CD14-positive monocyte (primary cell): ENCODE data around the gene H4C5.

GRCh38 chr6:25280750-25281079, 1.5 kb downstream of the CARMIL1 start:
- CAGE, long polyA plus RNA: no peak

DNA sequence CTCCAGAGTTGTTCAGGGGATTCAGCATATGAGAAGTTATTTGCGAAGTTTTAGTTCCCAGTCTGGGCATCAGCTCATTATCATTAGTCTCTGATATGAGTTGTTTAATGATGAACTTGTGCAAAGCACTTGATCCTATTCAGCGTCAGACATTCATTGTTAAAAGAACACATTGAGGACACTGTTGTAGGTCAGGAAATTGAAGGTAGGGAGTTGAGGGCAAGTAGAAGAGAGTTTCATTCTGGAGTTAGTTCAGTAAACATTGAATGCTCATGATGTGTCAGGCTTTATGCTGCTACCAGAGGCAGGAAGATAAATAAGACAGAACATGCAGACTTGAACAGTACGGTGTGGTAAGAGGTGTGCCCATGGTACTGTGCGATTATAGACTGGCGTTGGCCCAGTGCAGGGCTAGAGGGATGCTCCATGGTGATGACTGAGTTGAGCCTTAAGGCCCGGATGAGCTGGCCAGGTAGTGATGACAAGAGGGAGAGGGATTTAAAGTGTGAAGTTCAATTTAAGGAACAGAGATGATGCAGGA, 50.7 kb downstream of the CARMIL1 start:
- CAGE, long polyA plus RNA: no peak

- CAGE, long polyA plus RNA: no peak
Measured at GRCh38 chr6:25415712-25416134, 136.5 kb downstream of the CARMIL1 start.

- CAGE, long polyA plus RNA: no peak
Measured at GRCh38 chr6:25524623-25525139, 127.3 kb upstream of the SCGN start.

DNA sequence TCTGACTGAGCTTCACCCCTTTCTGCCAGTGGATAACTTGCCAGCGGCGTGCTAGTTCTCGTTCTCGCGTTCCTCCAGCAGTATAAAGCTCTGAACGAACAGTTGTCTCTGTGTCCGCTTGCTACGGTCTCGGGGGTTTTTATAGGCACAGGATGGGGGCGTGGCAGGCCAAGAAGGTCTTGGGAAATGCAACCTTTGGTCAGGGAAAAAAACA, 16.2 kb downstream of the H2AC1 start:
- CAGE, long polyA plus RNA: no peak

GRCh38 chr6:25748067-25748498, 6.5 kb upstream of the SLC17A4 start:
- CAGE, long polyA plus RNA: no peak

- CAGE, long polyA plus RNA: no peak
Measured at GRCh38 chr6:25931070-25931681, 685 bp upstream of the SLC17A2 start.

DNA sequence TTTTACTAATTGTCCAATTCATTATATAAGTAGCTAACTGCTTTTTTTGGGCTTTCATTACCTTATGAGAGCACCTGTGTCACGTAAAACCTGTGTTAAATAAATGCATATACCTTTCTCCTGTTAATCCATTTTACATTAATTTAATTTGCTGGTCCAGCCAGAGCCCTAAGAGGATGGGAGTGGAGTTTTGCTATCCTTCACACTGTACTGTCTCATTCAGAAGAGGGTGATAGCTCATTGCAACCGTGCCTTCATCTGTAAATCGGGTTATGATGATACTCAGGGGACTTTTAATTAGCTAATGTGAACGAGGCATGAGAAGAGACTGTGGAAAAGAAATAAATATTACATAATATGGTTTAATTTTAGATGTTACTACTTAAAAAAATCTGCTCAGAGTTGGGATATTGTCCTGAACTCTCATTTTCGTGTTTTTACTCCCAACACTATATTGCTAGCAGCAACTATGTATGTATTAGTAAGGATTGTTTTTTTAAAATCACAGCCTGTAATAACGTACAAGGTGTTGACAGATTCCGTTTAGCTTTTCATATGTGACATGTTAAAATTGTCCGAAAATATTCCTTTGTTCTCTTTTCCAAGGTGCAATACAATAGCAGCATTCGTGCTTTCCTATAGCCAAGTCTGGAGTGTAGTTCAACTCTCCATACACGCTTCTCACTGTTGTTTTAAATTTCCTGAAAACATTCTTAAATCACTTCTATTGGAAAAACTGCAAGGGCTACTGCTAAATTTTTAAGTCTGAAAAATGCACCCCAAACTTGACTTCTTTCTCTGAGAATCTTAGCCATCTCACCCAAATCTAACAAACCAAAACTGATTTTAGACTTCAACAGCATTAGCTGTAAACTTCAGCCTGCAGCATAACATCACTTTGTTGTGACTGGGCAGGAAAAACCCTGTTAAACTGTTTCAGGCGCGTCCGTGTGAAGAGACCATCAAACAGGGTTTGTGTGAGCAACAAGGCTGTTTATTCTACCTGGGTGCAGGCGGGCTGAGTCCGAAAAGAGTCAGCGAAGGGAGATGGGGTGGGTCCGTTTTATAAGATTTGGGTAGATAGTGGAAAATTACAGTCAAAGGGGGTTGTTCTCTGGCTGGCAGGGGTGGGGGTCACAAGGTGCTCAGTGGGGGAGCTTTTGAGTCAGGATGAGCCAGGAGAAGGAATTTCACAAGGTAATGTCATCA, 1.2 kb upstream of the H4C2 start:
- CAGE, long polyA plus RNA: no peak

GRCh38 chr6:26090627-26091324, 3.5 kb downstream of the HFE start:
- CAGE, long polyA plus RNA: no peak

- CAGE, long polyA plus RNA: no peak
Measured at GRCh38 chr6:26103185-26103551, 565 bp upstream of the H4C3 start.

GRCh38 chr6:26156934-26157815, 747 bp upstream of the H2BC5 start:
- CAGE, long polyA plus RNA: no peak

- CAGE, long polyA plus RNA: no peak
Measured at GRCh38 chr6:26193891-26194840, 2.9 kb downstream of the H3C4 start.

DNA sequence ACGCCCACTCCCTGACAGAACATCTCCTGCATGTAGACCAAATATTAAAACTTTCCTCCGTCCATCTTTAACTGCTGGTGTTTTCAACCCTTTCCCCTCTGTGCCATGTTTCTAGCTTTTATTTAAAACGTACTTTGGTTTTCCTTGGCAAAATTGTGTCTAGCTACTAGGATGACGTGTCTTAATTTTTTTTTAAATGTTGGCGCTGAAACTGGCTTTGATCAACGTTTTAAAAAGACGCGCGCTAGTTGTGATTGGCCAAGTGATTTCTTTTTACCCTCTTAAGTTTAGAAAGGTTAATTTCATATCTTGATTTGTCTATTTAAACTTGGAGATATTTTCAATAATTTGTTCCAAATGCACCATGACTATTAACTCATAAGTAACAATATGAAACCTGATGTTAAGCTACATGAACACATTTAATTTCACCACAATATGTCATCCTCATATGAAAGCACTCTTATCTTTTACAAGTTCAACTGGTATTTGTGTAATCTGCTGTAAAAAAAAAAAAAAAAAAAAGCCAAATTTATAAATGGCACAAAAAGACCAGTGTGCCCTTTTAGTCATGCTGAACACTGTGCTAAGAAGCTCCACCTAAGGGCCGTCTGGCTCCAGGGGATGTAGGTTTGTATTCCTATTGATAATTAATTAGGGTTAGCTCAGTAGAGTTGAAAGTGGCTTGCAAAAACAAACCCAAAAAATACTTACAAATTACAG, 452 bp upstream of the H3C4 start:
- CAGE, long polyA plus RNA: no peak

GRCh38 chr6:26200379-26200748, 1.0 kb downstream of the H2BC7 start:
- CAGE, long polyA plus RNA: no peak

DNA sequence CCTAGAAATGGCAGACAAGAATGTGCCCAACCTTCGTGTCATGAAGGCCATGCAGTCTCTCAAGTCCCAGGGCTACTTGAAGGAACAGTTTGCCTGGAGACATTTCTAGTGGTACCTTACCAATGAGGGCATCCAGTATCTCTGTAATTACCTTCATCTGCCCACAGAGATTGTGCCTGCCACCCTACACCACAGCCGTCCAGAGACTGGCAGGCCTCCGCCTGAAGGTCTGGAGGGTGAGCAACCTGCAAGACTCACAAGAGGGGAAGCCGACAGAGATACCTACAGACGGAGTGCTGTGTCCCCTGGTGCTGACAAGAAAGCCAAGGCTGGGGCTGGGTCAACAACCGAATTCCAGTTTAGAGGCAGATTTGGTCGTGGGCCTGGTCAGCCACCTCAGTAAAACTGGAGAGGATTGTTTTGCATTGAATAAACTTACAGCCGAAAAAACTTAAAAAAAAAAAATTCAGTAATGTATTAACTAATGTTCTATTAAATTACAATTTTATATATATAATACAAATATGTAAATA, 2.1 kb upstream of the H4C5 start:
- CAGE, long polyA plus RNA: no peak

GRCh38 chr6:26204303-26205182, at the start of gene H4C5:
TSS of gene H4C5 (plus strand) at chr6:26204610.
- CAGE, long polyA plus RNA: no peak

GRCh38 chr6:26232439-26232968, 2.3 kb downstream of the H1-3 start:
- CAGE, long polyA plus RNA: no peak

DNA sequence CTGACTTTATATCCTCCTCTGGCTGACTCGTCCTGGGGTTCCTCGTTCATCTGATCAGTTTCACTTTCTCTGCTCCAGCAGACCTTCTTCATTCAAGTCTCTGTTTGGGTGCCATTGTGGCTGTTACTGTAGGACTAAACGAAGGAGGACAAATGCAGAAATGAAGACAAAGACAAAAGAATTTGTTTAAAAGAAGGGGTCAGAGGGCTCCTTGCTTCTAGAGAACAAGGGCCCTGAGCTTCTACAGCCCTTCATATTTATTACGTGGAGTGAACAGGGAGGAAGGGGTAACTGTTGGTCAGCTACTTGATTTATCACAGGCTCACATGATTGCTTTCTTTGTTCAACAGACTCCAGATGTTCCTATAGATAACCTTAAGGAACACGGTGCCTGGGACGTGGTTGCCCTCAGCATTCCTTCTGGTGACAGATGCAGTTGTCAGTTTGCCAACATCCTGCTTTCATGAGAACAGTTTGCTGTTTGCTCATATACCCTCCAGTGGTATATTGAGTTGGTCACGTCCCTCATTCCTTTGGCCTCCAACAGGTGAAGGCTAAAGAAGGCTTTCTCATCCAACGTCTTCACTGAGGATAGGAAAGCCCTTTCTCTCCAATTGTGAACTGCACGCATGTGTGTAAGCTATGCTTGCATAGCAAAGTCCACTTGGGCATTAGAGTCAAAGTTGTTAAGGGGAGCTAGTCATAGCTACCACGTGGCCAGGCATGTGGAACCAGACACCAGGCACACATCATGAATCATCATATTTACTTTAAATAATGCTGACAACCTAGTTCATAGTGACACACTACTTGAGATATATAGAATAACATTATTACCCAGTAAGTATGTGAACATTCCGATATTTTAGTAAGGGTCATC, 10.6 kb upstream of the H4C8 start:
- CAGE, long polyA plus RNA: no peak

DNA sequence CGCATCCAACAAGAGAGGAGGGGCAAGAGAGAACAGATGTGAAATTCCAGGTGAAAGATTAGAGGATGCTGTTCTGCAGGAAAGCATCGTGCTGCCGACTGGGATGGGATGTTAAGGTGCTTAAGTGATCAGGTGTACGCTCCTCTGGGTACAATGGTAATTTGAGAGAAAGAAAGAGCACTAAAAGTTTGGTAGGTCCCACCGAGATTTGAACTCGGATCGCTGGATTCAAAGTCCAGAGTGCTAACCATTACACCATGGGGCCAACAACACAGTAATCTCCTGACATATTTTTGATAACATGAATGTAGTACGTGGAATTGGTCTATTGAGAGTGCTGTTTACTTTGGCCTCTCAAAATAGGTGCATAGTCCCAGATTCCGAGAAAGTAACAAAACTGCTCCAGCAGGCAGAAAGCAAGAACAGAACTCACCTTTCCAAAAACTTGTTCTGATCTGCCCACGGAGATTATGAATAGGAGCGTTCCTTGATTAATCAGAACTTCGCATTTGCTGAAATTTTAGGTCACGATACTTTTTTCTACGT, 26.3 kb upstream of the H4C8 start:
- CAGE, long polyA plus RNA: no peak

DNA sequence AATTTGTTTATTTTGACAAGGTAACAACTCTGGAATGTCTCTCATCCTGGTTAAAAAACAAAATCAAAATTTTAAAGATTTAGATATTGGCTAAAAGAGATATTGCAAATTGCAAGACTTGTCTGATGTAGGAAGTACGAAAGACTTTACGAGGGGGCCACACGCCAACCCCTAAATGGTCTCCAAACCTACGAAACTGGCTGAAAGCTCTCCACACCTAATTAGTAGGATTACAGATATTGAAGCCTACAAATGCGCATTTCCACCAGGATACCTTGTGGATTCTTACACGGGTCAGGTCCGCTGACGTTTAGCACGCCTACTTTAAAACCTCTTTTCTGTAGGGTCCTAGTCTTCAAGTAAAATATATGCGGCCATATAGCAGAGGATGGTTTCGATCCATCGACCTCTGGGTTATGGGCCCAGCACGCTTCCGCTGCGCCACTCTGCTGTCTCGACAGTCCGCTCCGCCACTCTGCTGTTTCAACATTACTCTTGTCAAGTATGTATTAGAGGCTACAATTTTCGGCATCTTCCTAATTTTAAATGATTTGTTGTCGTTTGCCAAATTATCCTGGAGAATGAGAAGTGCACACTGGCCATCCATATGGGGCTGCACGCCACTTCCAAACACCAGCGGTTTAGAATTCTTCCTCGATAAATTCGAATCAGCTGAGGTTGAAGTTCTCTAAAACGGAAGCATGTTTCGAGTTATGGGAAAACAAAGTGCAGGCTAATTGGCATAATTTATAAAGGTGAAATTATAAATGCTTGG, 27.6 kb upstream of the H4C8 start:
- CAGE, long polyA plus RNA: no peak